ENCODE measurements around the gene KPNA3.

DNA sequence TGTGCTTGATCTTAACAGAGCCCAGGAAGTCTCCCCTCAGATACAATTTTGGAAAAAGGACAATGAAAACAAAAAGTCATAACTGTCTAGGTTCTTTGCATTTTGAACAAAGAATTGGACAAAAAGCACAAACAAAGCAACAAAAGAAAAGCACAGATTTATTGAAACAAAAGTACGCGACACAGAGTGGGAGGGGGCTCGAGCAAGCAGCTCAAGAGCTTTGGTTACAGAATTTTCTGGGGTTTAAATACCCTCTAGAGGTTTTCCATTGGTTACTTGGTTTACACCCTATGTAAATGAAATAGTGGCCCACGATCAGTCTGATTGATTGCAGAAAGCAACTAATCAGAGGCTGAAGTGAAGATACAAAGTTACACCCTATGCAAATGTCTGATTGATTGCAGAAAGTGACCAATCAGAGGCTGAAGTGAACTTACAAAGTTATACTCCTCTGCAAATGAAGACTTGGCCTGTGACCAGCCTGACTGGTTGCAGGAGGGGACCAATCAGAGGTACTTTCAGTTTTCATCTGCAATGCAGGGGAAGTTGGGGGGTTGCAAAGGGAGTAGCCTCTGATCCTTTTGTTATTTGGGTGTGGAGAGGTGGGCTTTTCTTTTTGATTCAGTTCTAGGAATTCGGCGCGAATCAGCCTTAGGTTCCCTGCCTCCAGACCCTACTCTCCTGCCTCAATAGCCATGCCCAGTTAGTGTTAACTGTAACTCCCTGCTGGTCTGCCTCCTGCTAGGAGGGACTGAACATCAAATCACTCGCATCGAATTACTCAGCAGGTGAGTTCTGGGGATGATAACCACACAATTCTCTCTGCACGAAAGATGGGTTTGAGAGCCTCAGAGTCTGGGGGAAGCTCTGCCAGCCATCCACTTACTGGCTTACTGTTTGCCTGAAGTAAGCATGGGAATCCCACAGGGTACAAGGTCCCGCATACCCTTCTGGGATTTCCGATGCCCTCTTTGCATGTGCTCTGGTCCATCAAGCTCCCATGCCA is 7.3 kb downstream of the ARL11 start:
- RRBS: no CpG with 5 or more reads among the region's 12 CpGs

DNA sequence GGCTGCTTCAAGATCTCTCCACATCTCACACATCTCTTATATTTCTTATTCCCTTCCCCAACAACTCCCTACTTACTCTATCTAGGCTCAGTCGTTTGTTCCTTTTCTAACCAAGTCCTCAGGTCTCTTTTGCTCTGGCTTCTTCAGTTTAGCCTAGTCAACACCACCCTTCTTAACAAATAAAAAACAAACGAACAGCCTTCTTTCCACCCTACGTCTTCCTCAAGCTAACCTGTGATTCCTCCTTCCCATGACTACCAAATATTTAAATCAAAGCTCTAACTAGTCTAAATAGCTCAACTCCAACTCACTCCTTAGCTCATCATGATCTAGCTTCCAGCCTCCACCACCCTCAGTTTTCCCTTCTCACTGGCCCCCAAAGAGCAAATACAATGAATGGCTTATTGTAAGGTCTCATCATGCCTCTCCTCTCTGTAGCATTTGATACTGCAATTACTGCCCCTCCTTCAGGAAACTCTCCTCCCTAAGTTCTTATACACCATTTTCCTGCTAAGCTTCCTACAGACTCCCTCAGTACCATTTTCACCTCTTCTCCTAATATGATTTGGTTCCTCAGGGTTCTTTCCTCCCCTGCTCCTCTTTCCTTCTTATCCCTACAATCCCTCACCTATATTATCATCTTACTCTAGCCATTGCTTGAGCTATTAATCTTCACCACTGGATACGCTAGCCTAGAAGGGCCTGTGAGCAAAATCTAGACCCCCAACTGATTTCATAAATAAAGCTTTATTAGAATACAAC is 12.8 kb downstream of the KPNA3 start:
- RRBS: no CpG with 5 or more reads among the region's 4 CpGs

DNA sequence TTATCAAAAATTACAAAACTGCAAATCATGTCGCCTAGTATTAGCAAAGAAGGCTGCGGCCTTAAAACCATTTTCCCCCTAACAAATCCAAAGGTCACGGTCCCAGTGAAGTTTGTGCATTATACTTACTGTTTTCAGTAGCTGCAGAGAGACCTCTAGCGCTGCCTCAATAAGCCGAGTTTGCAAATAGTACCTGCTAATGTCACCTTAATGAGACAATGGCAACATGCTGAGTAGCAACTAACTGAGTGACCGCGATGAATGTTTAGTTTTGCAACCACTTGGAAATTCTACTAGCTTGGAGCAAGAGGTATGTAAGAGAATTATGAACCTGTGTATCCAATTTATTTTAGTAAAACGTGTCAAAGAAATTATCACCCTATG is 1.2 kb downstream of the KPNA3 start:
- RRBS: no CpG with 5 or more reads among the region's 8 CpGs

DNA sequence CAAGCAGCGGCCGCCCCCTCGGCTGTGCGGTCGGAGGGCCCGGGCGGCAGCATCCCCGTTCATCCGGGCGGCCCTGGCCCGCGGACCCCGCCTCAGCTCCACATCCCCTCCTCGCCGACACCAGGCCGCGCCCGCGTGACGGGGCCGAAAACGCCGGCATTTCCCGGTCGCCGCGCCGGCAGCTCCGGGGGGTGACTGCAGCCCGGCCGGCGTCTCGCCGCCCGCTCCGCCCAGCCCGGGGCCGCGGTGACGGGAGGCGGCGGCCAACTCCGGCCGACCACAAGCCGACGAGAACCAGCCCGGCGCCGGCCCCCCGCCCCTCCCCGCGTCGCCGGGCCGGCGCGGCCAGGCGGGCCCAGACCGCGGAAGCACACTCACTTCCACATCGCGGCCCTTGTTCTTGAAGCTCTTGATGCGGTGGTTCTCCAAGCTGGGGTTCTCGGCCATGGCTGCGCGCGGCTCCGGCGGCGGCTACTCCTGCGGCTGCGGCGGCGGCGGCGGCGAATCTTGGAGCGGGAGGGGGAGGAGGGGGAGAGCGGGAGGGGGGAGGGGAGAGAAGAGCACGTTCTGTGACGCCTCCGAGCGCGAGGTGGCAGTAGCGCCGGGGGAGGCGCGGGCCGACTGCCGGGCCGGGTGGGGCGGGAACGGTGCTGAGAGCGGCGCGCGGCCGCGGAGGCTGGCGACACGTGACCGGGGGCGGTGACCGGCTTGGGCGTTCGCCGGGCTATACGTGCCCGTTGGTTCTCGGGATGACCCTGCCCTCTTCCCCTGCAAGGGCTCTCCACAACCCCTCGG is at the start of gene KPNA3:
TSS of gene KPNA3 (minus strand) at position 623 of the 795 bp plus-strand sequence.
- RRBS: 1% methylated on average over 32 of the region's 111 CpGs

GRCh38 chr13:50042893-50043855 is 27.9 kb downstream of the KCNRG start:
- RRBS: no CpG with 5 or more reads among the region's 2 CpGs

GRCh38 chr13:50128349-50128962 is 113.2 kb downstream of the KCNRG start:
- RRBS: no CpG with 5 or more reads among the region's 18 CpGs

- RRBS: no CpG with 5 or more reads among the region's 12 CpGs
Measured at GRCh38 chr13:50222566-50222941, 207.3 kb downstream of the KCNRG start.

DNA sequence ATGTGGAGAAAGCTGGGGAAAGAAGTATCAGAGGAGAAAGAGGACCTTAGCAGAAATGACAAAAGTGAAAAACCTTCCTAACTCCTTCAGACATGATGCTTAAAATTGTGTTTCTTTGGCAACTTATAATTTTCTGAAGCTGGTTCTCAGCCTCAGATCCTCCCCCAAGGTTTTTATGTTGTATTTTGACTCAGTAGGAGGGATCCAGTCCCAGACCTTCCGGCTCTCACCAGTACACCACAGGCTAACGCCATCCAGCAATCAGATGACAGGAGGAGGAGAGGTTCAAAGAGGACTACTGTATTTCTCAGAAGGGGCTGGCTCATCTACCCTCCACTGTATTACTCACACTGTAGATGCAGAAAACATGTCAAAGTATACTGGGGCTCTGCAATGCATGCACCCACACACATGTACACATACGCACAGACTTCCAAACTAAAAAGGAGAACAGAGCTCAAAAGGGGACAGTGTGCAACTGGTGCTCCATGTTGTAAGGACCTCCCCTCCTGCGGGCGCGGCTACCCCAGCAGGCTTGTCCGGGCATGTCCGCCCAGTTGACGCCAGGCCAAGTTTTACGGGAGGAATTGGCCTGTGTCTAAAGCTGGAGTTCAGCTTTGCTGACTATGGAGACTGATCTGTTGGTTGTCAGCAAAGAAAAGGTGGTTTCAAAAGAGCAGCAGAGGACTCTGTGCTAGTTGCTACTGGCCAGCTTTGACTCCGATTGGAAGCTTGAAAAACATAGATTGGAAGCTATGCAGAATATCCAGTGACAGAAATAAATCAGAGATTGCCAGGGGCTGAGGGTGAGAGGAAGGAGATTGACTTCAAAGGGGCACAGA is 314.3 kb downstream of the DLEU7 start:
- RRBS: no CpG with 5 or more reads among the region's 11 CpGs

DNA sequence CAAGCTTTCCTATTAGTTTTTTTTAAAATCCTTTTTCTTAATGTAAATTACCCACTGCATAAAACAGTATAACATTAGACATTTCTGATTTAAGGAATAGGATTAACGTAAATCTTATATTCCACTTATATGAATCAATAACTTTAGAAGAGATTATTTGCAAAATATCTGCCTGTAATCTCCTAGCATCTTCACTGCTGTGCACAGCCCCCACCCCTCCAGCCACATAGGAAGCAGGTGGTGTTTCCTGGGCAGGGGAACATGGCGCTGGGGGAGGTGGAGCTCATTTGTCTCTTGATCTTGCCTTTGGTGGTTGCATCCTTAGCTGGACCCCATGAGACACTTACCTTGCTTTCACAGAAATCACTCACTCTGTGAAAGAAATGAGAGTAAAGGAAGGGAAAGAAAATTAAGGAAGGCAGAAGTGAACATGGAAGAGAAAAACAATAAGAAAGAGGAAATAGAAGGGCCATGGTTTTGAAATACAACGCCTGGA is 17.5 kb upstream of the RNASEH2B start:
- RRBS: no CpG with 5 or more reads among the region's 3 CpGs

DNA sequence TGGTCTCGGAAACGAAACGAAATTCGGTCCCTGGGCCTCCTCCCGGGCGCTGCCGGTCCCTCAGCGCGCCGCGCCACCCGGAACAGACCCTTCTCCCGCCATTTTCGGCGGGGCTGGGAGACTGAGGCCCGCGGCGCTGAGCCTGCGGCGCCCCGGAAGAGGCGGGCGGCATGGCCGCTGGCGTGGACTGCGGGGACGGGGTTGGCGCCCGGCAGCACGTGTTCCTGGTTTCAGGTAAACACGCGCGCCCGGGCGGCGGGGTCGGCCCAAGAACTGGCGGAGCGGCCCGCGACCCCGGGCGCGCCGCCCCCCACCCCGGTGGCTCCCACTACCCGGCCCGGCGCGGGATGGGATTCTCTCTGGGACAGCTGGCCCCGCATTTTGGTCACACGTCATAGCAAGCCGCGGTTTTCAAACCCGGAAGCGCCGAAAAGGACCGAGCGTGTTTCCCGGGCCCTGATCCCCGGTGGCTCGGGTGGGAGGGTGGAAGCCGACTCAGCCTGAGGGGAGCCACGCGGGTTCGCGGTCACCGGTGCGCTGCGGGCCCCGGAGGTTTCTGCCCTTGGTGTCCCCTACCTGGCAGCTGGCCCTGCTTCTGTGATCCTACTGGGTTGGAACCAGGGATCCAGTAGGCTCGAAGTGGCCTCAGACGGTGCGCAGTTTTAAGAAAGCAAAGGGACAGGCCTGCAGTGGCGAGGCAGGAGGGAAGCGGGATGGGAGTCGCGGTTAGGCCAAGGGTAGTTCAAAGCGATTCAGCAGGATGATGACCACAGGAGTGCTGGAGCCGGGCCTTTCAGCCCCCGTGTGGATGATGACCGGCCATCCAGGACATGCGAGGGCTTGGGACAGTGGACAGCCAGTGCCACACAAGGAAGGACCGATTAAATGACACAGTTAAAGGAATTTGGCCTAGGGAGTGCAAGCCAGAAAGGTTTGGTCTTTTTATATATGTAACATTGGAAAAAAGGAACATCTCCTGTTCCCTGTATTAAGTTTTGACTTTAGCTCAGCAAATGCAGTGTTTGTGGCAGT is 632 bp downstream of the RNASEH2B start:
- RRBS: 1% methylated on average over 42 of the region's 84 CpGs

DNA sequence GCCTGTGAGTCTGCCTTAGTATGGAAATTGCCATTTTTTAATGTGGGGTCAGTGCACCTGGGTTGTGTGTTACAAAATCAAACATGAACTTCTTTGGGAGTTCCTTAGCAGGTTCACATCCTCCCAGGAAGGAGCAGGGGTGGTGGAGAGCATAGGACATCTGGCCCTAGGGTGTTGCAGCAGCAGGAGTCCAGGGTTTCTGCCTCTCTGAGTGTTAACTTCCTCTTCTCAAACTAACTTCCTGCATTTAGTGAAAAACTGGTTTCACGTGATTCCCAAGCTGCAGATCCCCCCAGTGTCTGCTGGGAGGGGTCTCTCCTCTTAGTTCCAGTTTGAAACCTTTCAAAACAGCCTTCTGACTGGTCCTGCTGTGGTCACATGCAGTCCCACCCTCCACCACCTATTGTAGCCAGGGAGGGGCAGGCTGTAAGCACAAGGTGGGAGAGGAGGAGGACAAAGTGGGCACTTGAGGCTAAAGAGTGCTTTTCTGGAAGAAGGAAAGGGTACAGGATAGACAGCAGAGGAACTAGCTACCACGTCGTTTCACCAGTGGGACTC is 7.2 kb downstream of the RNASEH2B start:
- RRBS: no CpG with 5 or more reads among the region's 3 CpGs

DNA sequence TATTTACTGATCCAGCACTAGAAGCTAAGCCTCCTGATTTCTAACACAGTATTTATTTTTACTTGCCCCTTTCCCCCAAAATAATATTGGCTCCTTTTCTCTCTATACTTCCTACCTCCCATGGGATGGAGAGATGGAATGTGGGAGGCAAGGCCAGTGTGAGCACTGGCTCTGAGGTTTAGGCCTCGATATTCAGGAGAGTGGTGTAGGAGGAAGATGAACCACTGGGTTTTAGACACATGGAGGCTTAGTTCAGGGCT is 30.8 kb downstream of the RNASEH2B start:
- RRBS: no CpG with 5 or more reads among the region's 1 CpG

- RRBS: no CpG with 5 or more reads among the region's 10 CpGs
Measured at GRCh38 chr13:50982372-50982750, 72.8 kb downstream of the RNASEH2B start.

- RRBS: no CpG with 5 or more reads among the region's 5 CpGs
Measured at GRCh38 chr13:51422580-51423429, 30.0 kb downstream of the INTS6 start.

- RRBS: no CpG with 5 or more reads among the region's 2 CpGs
Measured at GRCh38 chr13:51438258-51439081, 14.4 kb downstream of the INTS6 start.

DNA sequence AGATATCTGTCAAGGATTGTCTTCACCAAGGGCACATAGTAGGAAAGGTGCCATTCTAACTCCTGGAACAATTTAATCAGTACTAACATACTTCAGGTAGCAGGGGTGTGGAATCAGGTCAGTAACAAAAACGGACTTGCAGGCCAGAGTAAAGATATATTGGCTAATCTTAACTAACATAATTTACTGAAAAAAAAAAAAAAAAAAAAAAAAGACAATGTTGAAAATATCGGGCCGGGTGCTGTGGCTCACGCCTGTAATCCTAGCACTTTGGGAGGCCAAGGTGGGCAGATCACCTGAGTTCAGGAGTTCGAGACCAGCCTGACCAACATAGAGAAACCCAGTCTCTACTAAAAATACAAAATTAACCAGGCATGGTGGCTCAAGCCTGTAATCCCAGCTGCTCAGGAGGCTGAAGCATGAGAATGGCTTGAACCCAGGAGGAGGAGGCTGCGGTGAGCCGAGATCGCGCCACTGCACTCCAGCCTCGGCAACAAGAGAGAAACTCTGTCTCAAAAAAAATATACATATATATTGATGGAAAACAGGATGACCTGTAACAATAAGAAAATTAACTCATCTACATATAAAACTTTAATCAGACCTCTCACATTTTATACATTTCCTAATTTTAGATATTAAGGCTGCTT is 5.2 kb downstream of the INTS6 start:
- RRBS: no CpG with 5 or more reads among the region's 10 CpGs

- RRBS: 2% methylated on average over 35 of the region's 82 CpGs
Measured at GRCh38 chr13:51453146-51453952, 513 bp upstream of the INTS6 start.

- RRBS: no CpG with 5 or more reads among the region's 13 CpGs
Measured at GRCh38 chr13:51453953-51454564, 1.2 kb upstream of the INTS6 start.

- RRBS: no CpG with 5 or more reads among the region's 12 CpGs
Measured at GRCh38 chr13:51556580-51557152, 27.6 kb upstream of the WDFY2 start.

Data from Jurkat, Clone E6-1 (cell line).